H1 (cell line): ENCODE data around the genes DHRS7C and TMEM238L.

- RRBS, result no CpG with 5 or more reads among the region's 19 CpGs
CAGE:
- cytosol, long polyA plus RNA, result no peak
- long polyA plus RNA, result no peak
- nucleus, long polyA plus RNA, result no peak
Measured at GRCh38 chr17:8895203-8895934, 27.9 kb upstream of the PIK3R6 start.

GRCh38 chr17:8916485-8916778, 49.0 kb upstream of the PIK3R6 start:
- RRBS, result no CpG with 5 or more reads among the region's 3 CpGs
CAGE:
- cytosol, long polyA plus RNA, result no peak
- long polyA plus RNA, result no peak
- nucleus, long polyA plus RNA, result no peak

DNA sequence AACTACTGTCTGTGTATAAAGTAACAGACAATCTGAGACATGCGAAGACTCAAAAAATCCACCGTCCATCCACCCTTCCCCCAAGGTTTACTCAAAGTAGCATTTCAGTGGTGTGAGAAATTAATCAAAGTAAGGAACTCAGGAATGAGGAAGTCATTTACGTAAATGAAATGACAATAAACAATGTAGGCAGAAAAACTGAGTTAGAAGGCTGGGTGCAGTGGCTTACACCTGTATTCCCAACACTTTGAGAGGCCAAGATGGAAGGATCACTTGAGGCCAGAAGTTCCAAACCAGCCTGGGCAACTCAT, 19.7 kb upstream of the NTN1 start:
- RRBS, result no CpG with 5 or more reads among the region's 3 CpGs
CAGE:
- cytosol, long polyA plus RNA, result no peak
- long polyA plus RNA, result no peak
- nucleus, long polyA plus RNA, result no peak

DNA sequence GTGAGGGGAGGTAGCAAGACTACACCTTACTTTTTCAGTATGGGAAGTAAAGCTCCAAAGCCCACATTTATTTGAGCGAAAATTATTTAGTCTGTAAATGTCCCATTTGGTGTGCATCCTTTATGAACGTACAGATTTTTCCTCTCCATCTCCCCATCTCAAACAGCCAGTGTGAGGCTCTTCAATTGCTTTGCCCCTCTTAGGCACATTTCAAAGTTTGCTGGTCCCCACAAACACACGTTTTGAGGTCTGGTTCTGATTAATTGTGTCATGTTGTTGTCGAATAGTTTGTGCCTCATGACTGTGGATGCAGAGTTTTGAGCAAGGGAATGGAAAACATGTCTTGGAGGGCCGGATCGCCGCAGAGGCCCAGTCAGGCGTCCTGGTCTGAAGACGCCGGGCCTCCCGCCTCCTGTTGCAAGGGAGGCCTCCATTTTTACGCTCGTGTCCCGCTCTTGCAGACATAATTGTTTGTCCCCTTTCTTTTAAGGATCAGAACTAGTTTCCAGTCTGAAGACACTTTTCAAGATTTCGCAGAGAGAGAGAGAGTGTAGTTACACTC, 3.1 kb downstream of the NTN1 start:
- RRBS, result 2% methylated on average over 6 of the region's 15 CpGs
CAGE:
- cytosol, long polyA plus RNA, result no peak
- long polyA plus RNA, result no peak
- nucleus, long polyA plus RNA, result no peak

DNA sequence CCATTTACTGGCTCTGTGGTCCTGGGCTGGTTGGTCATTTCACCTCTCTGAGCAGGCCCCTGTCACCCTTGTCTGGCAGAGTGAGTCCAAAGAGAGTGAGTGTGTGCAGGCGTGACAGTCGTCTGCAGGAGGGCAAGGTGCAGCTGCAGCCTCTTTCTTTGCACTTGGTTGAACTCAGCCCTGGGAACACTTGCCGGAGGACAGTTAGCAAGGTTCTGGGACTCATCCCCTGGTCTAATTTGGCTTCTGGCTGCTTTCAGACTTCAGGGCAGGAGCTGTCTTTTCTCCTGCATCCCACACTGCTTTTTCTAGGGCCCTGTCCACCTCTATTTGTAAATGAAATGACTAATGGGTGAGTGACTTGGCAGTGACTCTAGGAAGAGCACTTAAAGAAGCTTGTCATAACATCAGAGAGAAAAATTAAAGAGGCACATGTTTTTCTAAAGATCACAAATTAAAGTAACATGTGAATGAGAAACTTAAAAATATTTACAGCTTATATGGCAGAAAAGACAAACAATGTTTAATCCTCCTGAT, 137.4 kb downstream of the NTN1 start:
- RRBS, result no CpG with 5 or more reads among the region's 3 CpGs
CAGE:
- cytosol, long polyA plus RNA, result no peak
- long polyA plus RNA, result no peak
- nucleus, long polyA plus RNA, result no peak

DNA sequence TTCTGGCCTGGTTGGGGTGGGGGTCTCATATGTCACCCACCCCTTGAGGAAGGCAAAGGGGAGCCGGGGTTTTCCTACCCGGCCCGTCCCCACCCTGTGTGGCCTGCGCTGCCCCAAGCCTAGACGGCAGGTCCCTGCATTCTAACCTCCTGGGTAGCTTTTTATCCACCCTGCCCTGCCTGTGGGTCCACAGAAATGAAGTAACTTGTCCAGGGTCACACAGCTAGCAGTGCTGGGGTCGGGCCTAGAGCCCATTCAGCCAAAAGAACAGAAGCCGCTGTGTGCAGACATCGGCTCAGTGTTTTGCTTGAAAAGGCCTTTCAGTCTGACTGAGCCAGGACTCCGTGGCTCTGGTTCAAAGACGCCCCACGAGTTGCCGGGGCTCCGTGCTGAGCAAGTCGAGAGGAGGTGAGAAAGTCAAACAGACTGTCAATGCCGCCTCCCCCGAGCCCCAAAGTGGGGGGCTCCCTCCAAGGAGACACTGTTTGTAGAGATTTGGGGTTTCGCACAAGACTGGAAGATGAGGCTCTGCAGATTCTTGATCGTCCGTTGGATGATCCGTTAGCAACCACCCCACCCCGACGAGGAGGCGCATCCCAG, 226.1 kb downstream of the NTN1 start:
- RRBS, result no CpG with 5 or more reads among the region's 23 CpGs
CAGE:
- cytosol, long polyA plus RNA, result no peak
- long polyA plus RNA, result no peak
- nucleus, long polyA plus RNA, result no peak

GRCh38 chr17:9260821-9261146, 239.5 kb downstream of the NTN1 start:
- RRBS, result no CpG with 5 or more reads among the region's 6 CpGs
CAGE:
- cytosol, long polyA plus RNA, result no peak
- long polyA plus RNA, result no peak
- nucleus, long polyA plus RNA, result no peak

DNA sequence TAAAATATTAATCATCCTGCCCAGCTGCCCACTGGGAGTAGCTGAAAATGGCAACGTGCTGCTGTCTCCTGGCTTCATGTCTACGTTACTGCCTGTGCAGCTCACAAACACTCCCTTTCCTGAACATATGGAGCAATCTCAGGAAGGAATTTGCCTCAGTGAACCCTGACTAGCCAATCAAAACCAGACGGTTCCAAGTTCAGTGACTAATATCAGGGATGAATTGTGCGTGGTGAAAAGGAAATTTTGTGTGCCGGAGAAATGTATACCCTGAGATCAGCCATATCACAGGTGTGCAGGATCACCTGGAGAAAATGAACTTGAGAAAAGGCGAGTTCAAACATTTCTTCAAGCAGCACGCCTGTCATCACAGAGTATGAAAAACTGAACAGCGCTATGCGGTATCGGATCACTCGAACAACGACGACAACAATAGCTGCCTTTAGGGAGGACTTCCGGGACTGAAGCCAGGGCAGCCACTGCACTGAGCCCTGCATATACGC, 110.3 kb downstream of the STX8 start:
- RRBS, result no CpG with 5 or more reads among the region's 15 CpGs
CAGE:
- cytosol, long polyA plus RNA, result no peak
- long polyA plus RNA, result no peak
- nucleus, long polyA plus RNA, result no peak

GRCh38 chr17:9644401-9644617, 1.0 kb upstream of the USP43 start:
- RRBS, result no CpG with 5 or more reads among the region's 2 CpGs
CAGE:
- cytosol, long polyA plus RNA, result no peak
- long polyA plus RNA, result no peak
- nucleus, long polyA plus RNA, result no peak

- RRBS, result no CpG with 5 or more reads among the region's 7 CpGs
CAGE:
- cytosol, long polyA plus RNA, result no peak
- long polyA plus RNA, result no peak
- nucleus, long polyA plus RNA, result no peak
Measured at GRCh38 chr17:9671194-9671651, 25.9 kb downstream of the USP43 start.

- RRBS, result no CpG with 5 or more reads among the region's 11 CpGs
CAGE:
- cytosol, long polyA plus RNA, result no peak
- long polyA plus RNA, result no peak
- nucleus, long polyA plus RNA, result no peak
Measured at GRCh38 chr17:9791088-9791872, at the start of gene DHRS7C. DHRS7C (minus strand) TSS chr17:9791592.

- RRBS, result no CpG with 5 or more reads among the region's 14 CpGs
CAGE:
- cytosol, long polyA plus RNA, result no peak
- long polyA plus RNA, result no peak
- nucleus, long polyA plus RNA, result no peak
Measured at GRCh38 chr17:9979496-9980137, 74.5 kb upstream of the RCVRN start.

GRCh38 chr17:10018439-10019056, 113.5 kb upstream of the RCVRN start:
- RRBS, result no CpG with 5 or more reads among the region's 8 CpGs
CAGE:
- cytosol, long polyA plus RNA, result no peak
- long polyA plus RNA, result no peak
- nucleus, long polyA plus RNA, result no peak

DNA sequence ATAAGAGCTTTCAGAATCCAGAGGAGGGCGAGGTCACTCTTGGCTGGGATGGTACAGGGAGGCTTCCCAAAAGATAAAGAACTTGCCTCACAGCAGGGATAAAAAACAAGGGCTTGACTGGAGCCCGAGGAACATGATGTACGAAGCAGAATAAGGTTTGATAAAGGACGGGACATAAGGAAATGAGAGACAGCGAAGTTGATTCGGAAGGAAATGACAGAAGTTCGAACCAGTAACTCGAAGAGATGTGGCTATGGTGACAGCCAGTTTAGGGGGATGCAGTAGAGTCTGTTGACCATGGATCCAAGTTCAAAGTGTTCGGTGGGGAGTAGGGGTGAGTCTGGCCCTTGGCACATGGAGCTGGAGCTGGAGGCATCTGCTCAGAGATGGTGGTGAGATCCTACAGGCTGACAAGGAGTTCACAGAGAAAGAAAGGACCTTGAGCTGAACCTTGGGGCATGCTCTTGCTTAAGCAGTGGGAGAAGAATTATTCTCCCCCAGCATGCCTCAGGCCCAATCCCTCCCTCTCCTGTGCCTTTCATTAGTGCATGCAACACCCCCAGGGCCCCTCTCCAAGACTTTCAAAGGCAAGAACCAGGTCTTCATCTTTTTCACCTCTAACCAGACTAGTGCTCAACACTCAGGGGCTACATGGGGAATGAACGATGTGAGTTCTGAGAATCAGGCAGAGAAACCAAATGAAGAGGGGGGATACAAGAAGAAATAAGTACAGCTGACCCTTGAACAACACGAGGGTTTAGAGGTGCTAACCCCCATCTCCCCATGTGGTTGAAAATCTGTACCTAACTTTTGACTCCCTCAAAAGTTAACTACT, 137.8 kb upstream of the RCVRN start:
- RRBS, result no CpG with 5 or more reads among the region's 11 CpGs
CAGE:
- cytosol, long polyA plus RNA, result no peak
- long polyA plus RNA, result no peak
- nucleus, long polyA plus RNA, result no peak

DNA sequence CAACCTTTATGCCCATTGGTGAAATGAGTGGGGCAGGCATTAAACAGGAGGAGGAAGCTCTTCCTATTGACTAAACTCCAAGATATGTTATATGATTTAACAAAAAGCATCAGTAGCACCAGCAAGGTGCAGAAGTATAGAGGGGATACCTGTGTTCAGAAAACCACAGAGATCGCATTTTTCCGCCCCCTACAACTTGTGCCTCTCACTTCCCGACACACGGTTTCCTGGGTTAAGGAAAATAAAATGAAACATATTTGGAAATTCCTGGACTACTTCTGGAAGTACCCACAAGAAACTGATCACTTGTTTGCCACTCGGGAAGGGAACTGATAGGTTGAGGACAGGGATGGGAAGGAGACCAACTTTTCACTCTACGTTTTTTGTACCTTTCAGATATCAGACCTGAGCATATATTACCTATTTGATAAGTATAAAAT, 85.0 kb downstream of the GAS7 start:
- RRBS, result no CpG with 5 or more reads among the region's 6 CpGs
CAGE:
- cytosol, long polyA plus RNA, result no peak
- long polyA plus RNA, result no peak
- nucleus, long polyA plus RNA, result no peak

GRCh38 chr17:10135953-10136735, 62.3 kb downstream of the GAS7 start:
- RRBS, result no CpG with 5 or more reads among the region's 17 CpGs
CAGE:
- cytosol, long polyA plus RNA, result no peak
- long polyA plus RNA, result no peak
- nucleus, long polyA plus RNA, result no peak

GRCh38 chr17:10549041-10549513, 381 bp downstream of the MYH2 start:
- RRBS, result no CpG with 5 or more reads among the region's 3 CpGs
CAGE:
- cytosol, long polyA plus RNA, result no peak
- long polyA plus RNA, result no peak
- nucleus, long polyA plus RNA, result no peak

GRCh38 chr17:10605237-10605698, 51.8 kb downstream of the MYH3 start:
- RRBS, result no CpG with 5 or more reads among the region's 4 CpGs
CAGE:
- cytosol, long polyA plus RNA, result no peak
- long polyA plus RNA, result no peak
- nucleus, long polyA plus RNA, result no peak

- RRBS, result no CpG with 5 or more reads among the region's 22 CpGs
CAGE:
- cytosol, long polyA plus RNA, result no peak
- long polyA plus RNA, result no peak
- nucleus, long polyA plus RNA, result no peak
Measured at GRCh38 chr17:10803403-10804433, at the start of gene TMEM238L. TMEM238L (minus strand) TSS chr17:10804099.

- RRBS, result no CpG with 5 or more reads among the region's 2 CpGs
CAGE:
- cytosol, long polyA plus RNA, result no peak
- long polyA plus RNA, result no peak
- nucleus, long polyA plus RNA, result no peak
Measured at GRCh38 chr17:12081035-12081514, 60.4 kb downstream of the MAP2K4 start.